CD14-positive monocyte (primary cell): Measurements from ENCODE around the gene ZNF276.

DNA sequence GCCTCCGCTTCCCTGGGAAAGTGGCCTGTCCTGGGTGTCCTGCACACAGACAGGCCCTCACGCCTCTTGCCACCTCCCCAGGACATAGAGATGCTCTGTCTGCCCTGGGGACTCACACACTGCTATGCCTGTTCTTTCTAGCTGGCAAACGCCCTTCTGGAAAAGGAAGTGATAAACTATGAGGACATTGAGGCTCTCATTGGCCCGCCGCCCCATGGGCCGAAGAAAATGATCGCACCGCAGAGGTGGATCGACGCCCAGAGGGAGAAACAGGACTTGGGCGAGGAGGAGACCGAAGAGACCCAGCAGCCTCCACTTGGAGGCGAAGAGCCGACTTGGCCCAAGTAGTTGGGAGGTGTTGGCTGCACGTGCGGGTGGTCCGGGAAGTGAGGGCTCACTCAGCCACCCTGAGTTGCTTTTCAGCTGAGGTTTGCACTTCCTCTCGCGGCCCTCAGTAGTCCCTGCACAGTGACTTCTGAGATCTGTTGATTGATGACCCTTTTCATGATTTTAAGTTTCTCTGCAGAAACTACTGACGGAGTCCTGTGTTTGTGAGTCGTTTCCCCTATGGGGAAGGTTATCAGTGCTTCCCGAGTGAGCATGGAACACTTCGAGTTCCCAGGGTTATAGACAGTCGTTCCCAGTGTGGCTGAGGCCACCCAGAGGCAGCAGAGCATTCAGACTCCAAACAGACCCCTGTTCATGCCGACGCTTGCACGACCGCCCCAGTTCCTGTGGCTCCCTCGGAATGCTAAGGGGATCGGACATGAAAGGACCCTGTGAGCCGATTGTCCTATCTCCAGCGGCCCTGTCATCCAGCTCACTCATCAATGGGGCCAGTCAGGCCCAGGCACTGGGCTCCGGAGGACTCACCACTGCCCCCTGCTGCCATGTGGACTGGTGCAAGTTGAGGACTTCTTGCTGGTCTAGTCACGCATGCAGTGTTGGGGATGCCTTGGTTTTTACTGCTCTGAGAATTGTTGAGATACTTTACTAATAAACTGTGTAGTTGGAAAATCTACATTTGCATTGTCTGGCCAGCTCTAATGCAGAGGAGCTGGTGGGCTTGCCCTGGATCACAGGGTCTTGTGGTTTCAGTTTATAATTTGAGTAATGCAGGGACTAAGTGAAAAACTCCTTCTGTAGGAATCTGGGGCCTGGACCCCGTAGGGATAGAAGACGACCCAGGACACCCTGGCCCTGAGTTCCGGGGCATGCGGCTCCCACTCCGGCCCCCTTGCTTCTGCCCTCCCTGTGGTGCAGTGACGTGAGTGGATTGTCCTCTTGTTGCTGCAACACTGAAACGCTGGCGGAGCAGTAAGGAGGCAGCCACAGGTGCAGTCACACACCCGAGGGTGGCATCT lies 3.3 kb upstream of the RPL13 start:
- CAGE, long polyA plus RNA: no peak

DNA sequence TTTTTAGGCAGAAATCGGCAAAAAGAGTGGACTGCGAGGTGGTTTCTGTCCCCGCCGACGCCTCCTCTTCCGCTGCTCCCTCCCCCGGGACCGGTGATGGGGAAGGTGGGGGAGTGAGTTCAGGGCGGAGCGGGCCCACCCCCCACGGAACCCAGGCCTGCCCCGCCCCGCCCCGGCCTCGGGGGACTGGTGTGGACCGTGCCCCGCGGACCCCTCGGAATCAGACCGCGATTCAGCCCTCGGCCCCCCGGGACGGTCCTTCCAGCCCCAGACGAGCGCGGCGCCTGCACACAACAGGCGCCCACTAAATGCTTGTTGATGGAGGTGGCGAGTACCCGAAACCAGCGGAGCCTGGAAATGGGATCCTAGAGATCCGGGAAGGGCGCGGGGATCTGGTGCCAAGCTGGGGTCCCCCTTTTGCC lies 513 bp upstream of the CPNE7 start:
- CAGE, long polyA plus RNA: no peak

GRCh38 chr16:89629849-89630436 lies 16.5 kb downstream of the DPEP1 start:
- CAGE, long polyA plus RNA: no peak

DNA sequence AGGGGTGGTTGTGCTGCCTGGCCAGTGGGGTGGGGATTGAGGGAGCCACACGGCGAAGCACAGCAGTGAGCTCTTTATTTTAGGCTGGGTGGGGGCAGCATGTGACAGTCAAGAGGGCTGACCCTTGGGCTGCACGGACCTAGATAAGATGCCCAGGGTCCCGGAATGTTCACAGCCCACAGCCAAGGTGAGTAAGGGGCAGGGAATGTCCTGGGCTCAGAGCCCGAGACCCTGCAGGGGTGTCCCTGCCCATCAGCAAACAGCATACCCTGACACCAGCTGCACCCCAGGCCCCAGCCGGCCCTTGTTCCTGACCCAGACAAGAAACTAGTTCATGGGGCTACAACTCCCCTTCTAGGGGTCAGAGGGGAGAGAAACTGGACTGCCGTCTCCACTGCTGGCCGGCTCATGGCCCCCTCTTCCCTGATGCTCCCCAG lies 5.6 kb upstream of the SPATA2L start:
- CAGE, long polyA plus RNA: no peak

GRCh38 chr16:89721144-89721770 lies at the start of gene ZNF276:
TSS of gene ZNF276 (plus strand) at chr16:89721537.
- CAGE, long polyA plus RNA: no peak

DNA sequence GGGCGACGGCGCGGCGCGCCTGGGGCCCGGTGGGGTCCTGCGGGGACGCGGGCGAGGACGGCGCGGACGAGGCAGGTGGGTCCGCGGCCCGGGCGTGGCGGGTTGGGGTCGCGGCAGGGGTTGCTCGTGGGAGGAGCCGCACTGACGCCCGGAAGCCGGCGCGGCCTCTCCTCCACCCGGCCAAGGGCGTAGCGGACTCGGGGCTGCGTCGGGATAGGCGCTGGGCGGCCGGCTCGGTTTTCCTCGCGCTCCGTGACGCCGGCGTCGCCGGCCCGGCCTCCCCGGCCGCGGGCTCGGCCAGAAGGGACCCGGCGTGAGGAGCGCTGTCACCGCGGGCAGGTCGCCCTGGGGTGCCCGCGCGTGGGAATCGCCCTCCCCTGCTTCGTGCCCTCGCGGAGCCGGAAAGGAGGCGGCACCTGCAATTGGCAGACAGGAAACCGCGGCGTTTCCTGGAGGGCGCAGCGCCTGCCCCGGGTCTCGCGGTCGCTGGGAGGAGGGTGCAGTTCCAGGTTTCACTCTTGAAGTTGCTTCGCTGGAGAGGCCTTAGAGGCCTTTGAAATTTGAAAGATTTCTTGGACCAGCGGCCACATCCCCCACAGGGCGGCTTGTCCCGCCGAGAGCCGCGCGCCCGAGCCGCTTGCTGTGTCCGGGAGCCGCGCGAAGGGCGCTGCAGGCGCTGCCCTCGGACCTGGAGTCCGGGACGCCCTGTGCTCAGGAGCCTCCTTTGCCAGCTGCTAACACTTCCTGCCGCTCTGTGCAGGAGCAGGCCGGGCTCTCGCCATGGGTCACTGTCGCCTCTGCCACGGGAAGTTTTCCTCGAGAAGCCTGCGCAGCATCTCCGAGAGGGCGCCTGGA lies 661 bp downstream of the ZNF276 start:
- CAGE, long polyA plus RNA: no peak

DNA sequence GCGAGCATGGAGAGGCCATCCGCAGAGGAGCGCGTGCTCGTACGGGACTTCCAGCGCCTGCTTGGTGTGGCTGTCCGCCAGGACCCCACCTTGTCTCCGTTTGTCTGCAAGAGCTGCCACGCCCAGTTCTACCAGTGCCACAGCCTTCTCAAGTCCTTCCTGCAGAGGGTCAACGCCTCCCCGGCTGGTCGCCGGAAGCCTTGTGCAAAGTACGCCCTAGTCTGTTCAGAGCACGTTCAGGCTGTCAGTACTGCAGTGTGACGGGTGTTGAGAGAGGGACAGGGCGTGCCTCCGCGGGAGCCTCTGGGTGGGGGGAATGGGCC lies 1.2 kb downstream of the ZNF276 start:
- CAGE, long polyA plus RNA: no peak

GRCh38 chr16:89728897-89730270 lies 8.0 kb downstream of the ZNF276 start:
- CAGE, long polyA plus RNA: no peak

GRCh38 chr16:89822448-89822881 lies 5.8 kb upstream of the SPIRE2 start:
- CAGE, long polyA plus RNA: no peak

DNA sequence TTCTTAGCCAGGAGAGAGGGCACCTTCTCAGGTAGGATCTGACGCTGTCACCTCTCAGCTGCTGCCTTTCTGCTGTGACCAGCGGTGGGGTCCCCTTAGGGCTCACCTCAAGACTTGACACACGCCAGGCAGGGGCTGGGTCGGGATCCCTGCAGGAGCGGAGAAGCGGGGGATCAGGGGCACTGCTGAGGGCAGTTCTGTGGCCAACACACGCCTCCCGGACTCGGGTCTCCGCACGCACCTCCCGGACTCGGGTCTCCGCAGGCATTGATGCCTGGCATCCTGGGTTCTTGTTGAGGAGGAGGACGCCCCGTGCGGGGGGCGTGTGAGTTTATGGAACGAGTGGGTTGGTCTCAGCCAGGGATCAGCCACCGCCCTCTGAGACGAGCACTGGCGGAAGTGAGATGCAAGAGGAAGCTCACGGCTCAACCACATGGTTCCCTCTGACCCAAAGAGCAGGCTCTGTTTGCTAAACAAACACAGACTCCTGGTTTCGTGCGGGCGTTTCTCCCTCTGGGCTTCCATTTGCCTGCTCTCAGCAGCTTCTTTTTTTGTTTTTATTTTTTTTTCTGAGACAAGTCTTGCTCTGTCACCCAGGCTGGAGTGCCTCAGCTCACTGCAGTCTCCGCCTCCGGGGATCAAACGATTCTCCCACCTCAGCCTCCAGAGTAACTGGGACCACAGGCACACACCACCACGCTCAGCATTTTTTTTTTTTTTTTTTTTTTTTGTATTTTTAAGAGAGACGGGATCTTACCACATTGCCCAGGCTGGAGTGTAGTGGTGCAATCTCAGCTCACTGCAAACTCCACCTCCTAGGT lies 9.4 kb downstream of the SPIRE2 start:
- CAGE, long polyA plus RNA: no peak

DNA sequence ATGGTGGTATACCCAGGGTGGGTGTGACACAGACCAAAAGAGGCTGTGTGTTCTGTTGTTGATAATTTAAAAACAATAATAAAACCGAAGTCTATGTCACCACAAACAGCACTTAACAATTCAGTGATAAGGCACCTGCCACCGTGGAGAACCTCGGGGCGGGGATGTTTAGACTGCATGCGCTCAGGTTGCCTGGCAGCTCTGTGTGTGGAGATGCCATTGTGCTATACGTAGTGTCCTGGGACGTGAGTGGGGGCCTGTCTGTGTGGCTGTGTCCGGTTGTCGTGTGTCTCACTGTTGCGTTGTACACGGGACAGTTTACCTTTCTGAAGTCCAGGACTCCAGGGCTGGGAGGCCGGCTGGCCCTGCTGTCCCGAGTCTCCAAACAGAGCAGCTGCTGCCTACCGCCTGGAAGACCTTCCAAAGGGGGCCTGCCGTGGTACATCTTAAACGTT lies 18.8 kb downstream of the SPIRE2 start:
- CAGE, long polyA plus RNA: no peak

DNA sequence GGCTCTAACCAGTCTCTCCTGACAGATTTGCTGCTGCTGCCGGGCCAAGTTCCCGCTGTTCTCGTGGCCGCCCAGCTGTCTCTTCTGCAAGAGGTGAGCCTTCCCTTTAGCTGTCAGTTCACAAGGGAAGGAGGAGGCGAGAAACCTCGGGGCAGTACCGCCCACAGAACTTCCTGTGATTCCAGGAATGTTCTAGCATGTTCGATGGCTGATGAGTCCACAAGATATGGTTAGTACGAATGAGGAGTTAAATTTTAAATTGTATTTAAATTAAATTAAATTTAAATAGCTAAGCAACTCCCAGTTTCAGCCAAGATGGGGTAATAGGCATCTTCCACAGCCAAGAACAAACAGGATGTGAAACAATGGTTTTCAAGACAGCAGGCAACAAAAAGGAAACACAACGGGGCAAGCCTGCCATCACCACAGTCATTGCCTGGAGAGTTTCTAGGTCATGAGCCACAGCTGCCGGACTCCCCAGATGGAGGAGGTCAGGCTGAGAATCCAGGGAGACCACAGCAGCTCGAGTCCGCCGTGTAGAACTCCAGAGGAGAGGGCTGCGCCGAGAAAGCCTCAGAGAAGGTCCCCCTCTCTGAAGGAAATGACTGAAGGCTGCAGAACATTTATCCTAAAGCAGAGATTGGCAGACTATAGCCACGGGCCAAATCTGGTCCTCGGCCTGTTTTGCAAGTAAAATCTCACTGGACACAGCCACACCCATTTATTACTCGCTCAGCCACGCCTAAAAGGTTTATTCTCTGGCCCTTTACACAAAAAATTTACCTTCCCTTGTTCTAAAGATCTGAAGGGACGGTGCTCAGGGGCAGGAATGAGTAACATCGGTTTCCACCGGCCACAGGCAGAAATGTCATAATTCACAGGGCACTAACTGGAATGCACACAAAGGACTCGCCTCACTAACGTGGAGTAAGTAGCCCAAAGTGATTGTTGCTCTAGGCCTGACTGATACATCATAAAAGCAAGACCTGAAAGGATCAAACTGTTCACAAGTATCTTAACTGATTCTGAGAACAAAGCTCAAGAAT lies 9.3 kb upstream of the TCF25 start:
- CAGE, long polyA plus RNA: no peak

DNA sequence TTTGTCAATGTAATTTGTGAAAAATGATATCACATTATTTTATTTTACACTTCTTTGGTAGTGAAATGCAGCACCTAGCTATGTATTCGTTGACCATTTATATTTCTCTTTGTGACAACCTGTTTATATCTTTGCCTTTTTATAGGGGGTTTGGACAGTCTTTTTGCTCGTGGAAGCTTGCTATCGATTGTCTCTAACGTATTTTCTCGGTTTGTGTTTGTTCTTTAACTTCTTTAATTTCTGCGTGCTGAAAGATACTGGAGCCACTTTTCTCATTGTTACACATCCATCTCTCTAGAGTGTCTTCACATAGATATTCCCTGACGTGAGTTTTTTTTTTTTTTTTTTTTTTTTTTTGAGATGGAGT lies 1.8 kb downstream of the TCF25 start:
- CAGE, long polyA plus RNA: no peak

- CAGE, long polyA plus RNA: no peak
These were observed 3.2 kb downstream of the DBNDD1 start for GRCh38 chr16:90015956-90016475.